ENCODE results near the genes EMC7 and EMC4.

- PRO-cap = unidirectional peak, minus-strand start at chr15:31504598
Observed at GRCh38 chr15:31504335-31504746, 177.7 kb downstream of the KLF13 start.

DNA sequence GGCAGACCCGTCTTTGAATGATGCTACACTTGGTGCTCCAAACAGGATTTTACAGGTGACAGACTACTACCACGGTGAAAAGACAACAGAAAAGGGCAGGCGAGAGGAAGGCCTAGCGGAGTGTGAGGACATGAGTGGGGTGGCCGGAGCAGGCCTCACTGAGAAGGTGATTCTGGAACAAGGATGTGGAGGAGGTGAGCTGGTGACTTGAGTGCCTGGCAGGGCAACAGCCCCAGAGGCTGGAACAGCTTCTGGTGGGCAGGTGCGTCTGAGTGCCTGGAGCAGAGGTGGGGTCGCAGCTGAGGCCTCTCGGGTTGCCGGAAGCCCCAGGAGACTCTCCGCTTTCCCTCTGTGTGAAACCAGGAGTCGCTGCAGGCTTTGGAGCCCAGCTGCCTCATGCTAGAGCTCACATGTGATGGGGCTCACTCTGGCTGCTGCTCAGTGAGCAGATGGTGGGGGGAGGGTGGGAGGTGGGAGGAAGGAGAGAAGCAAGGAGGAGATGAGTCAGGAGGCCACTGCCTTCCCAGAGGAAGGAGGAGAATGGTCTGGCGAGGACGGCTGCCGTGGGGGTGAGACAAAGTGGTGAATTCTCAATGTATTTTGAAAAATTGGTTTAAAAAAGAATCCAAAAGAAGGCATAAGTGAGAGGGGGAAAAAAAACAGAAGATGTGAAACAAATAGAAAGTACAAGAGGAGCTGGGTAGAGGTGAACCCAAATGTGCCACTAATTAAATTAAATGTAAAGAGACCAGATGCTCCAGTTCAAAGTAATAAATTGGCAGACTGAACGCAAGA is 130.3 kb downstream of the OTUD7A start:
- PRO-cap = no peak

- PRO-cap = no peak
Observed at GRCh38 chr15:31923216-31923595, 52.7 kb upstream of the OTUD7A start.

GRCh38 chr15:32833963-32834896 is 116.4 kb downstream of the GREM1 start:
- PRO-cap = no peak

- PRO-cap = no peak
Observed at GRCh38 chr15:32968782-32969264, 225.7 kb downstream of the FMN1 start.

DNA sequence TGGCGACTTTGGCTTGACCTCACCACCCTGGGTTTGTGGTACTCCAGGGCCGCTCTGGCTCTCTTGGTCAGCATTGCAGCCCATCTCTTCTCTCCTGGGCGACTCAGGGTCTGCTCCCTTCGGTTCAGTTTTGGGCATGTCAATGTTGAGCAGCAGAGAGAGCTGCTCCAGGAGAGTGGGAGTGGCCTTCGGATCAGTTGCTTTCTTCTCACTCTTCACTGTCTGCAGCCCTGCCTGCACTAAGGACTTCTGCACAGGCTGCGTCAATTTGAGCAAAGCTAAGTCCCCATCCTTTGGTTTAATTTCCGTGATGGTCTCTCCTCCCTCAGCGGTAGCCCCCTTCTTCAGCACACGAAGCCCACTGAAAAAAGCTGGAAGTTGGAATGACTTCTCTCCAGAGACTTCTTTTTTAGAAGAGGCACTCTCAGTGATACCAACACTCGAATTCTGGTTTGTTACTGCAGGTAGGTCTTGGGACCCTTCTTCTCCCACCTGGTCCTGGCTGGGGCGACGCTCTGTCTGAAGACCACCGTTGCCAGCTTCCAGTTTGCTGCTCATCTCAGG is 127.7 kb downstream of the FMN1 start:
- PRO-cap = no peak

GRCh38 chr15:33145214-33146030 is 49.1 kb downstream of the FMN1 start:
- PRO-cap = unidirectional peak, plus-strand start at chr15:33145587

GRCh38 chr15:34100996-34101232 is 748 bp downstream of the EMC7 start:
- PRO-cap = no peak

DNA sequence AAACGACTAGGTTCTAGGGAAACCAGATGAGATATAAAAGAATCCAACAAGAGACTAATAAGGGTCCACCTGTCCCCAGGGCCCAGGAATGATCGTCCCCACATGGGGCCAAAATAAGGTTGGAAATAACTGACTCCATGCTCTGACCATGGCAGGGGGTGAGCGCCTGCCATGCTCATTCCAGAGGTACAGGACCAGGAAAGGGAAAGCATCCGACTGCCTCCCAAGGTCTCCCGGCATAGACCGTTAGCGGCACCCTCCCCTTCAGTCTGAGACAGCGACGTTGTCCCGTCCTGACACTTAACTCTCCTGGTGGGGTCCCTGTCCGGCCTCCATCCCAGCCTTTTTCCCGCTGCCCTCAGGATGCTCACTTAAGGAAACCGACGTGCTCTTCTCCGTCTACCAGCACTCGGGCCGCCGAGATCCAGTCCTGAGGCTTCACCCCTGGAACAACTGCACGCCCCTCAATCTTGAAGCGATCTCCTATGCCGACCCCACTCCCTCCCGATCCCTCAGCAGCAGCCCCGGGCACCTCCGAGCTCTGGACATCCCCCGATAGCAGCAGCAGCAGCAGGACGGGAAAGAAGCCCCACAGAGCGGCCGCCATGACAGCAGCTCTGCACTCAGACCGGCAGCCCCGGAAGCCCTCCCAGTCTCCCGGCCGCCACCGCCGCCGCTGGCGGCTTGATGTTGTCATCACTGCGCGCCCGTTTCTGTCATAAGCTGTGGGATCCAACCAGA is at the start of gene EMC7:
TSS of gene EMC7 (minus strand) at position 630 of the 741 bp plus-strand sequence.
- PRO-cap = bidirectional peak, plus-strand start outside the sequence, minus-strand start at position 649 of the sequence

DNA sequence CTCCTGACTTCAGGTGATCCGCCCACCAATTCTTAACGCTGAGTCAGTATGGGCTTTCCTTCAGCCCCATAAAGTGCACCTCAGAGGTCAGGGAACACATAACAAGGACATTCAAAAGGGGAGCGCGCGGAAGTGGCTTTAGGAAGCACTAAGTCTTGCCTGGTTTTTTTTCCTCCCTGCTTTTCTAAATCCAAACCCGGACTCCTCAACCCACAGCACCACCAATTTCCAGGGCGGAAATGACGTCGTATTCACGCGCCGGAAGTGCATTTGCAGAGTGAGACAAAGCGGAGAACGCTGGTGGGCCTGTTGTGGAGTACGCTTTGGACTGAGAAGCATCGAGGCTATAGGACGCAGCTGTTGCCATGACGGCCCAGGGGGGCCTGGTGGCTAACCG is at the start of gene EMC4:
TSS of gene EMC4 (plus strand) at position 267 of the 397 bp plus-strand sequence.
- PRO-cap = bidirectional peak, plus-strand start at position 290 of the sequence, minus-strand start at position 134 of the sequence

DNA sequence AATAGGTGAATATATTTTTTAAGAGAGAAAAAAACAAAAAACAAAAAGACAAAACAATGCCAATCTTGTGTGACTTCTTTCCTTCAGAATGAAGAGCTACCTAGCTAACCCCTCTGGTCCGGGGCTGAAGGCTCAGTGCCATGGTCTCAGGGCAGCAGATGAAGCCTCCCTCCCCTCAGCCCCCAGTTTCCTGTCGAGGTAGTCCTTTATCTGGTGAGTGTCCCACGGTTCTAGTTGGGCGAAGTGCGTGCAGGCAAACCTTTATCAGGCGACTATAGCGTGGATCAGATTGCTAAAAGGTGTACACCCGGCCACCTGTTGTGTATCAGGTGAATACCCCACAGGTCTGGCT is 725 bp downstream of the SLC12A6 start:
- PRO-cap = unidirectional peak, plus-strand start at position 233 of the sequence

- PRO-cap = no peak
Observed at GRCh38 chr15:34364770-34365801, 1.9 kb downstream of the LPCAT4 start.

DNA sequence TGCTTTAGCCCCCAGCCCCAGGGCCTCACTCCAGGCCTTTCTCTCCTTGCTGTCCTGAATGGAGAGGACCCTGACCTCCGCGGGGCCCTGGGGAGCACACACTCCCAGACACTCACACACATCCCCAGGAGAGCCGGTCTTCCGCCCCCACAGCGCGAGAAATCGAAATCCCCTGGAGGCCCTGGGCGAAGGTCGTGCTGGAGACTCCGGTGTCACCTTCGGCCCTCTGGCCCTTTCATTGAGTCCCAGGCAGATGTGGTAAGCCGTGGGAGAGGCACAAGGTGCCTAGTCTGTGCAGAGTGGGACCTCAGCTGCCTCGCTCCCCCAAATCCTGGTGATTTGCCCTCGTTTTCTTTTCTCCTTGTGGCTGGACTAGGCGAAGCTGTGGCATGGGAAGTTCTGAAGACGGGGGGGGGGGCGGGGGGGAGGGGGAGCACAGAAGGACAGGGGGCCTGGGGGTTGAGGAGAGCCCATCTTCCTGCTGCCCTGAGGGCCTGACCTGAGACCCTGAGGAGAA is 949 bp upstream of the GOLGA8B start:
- PRO-cap = no peak

- PRO-cap = no peak
Observed at GRCh38 chr15:34788916-34789191, 6.5 kb downstream of the ACTC1 start.

DNA sequence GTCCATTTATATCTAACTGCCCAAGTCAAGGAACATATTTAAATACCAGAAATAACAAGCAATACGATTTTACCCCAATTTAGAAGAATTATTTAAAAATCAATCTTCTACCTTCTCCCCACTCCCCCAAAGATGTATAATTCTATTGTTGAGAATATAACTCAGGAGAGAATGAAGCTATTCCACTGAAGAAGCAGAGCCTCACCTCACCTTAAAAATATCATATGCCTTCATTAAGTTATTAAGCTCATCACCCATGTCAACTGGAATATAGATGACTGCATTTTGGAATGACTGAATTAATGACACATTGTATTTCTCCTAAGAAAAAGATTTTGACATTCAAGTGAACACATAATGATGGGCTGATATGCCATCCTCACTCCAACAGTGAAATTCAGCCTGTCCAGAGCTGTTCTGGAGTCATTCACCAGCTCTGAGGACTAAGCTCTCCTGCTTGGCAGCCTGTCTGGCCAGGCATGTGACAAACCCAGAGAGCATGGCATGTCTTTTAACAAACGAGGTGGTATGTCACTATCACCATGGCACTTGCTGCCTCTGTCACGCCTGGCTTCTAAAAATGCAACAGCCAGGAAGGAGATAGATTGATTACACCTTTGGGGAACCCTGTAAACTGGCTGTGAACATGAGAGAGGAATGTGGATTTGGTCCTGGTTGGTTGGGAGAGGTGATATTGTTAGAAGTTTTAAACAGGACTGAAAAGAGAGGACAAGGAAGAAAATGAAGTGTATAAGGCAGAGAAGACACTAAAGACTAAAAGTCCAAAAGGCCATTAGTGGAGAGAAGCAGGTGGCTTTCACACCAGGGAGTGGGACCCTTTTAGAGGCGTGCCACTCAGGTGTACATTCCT is 1.5 kb downstream of the ACTC1 start:
- PRO-cap = no peak

GRCh38 chr15:34855079-34855452 is 59.7 kb upstream of the ACTC1 start:
- PRO-cap = no peak

GRCh38 chr15:35080908-35081384 is 4.1 kb downstream of the NANOGP8 start:
- PRO-cap = no peak

DNA sequence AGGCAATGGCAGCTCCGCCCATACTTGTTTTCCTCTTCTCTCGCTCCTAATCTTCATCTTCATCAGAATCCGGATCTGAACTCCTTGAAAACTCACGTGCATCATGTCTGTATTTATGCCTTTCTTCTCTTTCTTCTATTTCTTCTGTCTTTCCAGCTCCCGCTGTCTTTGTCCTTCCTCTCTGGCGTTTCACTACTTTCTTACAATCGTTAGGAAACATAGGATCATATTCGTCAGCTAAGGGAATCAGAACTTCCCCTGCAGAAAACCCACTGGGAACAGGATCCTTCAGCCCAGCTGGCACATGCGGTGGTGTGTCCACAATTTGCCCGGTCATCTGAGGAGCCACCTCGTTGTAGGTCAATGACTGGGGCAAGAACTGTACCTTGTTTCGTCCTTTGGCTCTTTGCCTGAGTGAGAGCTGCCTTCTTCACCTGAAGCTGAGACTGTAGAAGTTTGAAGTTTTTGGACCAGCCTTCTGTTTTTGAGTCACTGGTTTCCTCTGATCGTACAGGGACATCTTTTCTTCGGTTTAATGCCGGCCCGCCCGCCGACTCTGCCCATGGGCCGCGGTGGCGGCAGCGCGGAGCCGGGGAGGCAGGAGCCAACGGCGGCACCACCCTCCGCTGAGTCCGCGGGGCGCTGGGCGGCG is 214.0 kb upstream of the NANOGP8 start:
- PRO-cap = no peak

DNA sequence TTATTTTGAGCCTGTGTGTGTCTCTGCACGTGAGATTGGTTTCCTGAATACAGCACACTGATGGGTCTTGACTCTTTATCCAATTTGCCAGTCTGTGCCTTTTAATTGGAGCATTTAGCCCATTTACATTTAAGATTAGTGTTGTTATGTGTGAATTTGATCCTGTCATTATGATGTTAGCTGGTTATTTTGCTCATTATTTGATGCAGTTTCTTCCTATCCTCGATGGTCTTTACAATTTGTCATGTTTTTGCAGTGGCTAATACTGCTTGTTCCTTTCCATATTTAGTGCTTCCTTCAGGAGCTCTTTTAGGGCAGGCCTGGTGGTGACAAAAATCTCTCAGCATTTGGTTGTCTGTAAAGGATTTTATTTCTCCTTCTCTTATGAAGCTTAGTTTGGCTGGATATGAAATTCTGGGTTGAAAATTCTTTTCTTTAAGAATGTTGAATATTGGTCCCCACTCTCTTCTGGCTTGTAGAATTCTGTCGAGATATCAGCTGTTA is 156.2 kb downstream of the DPH6 start:
- PRO-cap = no peak

GRCh38 chr15:35390424-35391113 is 155.4 kb downstream of the DPH6 start:
- PRO-cap = no peak

All from sternocleidomastoid (tissue), 1 donor.